T47D (cell line): Measurements from ENCODE around the gene FTSJ3.

DNA sequence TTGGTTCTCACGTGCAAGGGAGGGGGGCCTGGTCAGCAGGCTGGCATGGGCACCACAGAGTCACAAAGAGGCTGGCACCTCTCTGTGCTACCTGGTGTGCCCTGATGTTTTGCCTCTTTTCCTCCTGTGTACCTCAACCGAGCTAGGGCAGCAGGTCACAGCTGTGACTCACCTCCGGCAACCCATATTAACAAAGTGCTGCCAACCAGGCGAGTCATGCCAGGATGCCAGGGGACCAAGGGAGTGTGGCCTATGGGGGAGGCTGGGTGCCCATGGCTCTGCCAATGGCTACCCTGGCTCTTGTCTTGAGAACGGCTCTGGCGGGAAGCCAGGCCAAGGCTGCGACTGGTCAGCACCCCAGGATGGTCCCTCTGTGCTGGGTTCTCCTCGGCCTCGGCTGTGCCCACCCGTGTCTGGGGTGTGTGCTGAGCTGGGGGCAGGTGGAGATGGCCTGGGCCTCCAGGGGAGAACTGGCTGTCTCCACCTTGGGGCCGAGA is 75.7 kb downstream of the MRC2 start:
- RRBS: no CpG with 5 or more reads among the region's 11 CpGs

DNA sequence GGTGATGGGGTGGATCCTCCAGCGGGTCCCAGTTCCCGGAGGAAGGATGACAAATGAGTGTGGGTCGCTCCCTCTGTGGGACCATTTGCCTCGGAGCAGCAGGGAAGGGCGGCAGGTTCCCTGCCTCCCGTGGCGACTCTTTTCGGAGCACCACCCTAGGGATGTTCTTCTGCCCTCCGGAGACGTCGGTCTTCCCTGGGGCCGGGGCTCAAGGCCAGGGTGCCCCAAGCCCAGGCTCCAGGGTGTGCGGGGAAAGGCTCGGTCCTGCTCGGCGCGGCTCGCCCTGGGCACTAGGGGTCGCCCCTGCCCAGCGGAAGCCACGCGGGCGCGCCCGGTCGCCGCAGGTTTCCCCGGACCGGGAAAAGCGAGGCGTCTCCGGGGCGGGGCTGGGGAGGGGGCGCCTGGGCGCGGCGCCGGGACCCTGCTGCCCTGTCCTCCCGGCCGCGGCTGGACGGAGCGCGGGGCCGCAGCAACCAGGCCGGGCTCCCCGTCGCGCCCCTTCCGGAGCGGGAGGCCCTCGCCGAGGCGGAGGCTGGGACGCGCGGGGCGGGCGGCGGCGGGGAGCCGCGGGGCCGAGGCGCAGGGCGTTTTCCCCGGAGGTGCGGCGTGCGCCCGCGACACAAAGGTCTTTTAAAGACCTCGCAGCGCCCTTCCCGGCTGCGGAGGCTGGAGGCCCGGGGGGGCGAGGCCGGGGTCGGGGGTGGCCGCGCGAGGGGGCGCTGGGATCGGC is 76.3 kb downstream of the MRC2 start:
- RRBS: 2% methylated on average over 41 of the region's 85 CpGs

- RRBS: no CpG with 5 or more reads among the region's 16 CpGs
Observed at GRCh38 chr17:62724591-62725264, 83.4 kb downstream of the MARCHF10 start.

DNA sequence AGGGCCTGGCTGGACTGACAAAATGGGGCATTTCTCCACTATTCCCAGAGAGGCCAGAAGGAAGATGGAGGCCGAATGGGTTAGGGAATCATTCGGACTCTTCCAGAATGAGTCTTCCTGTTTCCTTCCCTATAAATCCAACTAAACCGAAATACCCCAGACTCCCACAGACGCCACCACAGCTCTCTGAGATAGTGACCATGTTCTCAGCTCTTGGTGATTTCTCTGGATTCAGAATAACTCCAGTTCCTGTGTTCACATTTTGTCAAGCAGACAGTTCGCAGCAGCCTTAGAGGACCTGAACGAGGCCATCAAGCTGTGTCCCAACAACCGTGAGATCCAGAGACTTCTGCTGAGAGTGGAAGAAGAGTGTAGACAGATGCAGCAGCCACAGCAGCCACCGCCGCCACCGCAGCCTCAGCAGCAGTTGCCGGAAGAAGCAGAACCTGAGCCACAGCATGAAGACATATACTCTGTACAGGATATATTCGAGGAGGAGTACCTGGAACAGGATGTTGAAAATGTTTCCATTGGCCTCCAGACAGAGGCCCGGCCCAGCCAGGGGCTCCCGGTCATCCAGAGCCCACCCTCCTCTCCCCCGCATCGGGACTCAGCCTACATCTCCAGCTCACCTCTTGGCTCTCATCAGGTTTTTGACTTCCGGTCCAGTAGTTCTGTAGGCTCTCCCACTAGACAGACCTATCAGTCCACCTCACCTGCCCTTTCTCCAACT is 26.2 kb downstream of the CYB561 start:
- RRBS: 78% methylated on average over 5 of the region's 17 CpGs

- RRBS: no CpG with 5 or more reads among the region's 24 CpGs
Observed at GRCh38 chr17:63440271-63441086, 5.6 kb downstream of the CYB561 start.

DNA sequence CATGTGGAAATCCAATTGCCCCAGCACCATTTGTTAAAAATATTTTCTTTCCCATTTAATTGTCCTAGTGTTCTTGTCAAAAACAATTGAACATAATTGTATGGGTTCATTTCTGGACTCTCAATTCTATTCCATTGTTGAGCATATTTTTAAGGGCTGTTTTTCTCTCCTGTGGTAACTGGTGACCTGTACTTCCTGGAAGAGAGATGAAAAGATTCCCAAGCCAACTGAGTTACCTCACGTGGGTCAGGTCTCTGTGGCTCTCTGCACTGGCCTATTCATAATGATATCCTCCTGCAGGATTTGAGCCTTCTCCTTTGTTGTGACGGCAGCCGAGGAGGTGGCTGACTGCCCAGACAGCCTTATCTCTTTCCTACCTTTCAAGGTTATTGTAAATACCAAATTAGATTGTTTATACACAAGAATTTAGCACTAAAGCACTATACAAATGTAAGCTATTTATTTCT is 2.7 kb upstream of the ACE start:
- RRBS: no CpG with 5 or more reads among the region's 3 CpGs

DNA sequence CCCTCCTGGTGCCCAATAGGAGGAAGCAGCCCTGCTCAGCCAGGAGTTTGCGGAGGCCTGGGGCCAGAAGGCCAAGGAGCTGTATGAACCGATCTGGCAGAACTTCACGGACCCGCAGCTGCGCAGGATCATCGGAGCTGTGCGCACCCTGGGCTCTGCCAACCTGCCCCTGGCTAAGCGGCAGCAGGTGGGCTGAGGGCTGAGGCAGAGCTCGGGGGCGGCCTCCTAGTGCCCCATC is 970 bp downstream of the ACE start:
- RRBS: no CpG with 5 or more reads among the region's 10 CpGs

- RRBS: no CpG with 5 or more reads among the region's 6 CpGs
Observed at GRCh38 chr17:63503174-63503633, 20.0 kb upstream of the KCNH6 start.

- RRBS: no CpG with 5 or more reads among the region's 3 CpGs
Observed at GRCh38 chr17:63520438-63520913, 2.7 kb upstream of the KCNH6 start.

GRCh38 chr17:63622979-63623673 is 909 bp downstream of the MAP3K3 start:
- RRBS: under 1% methylated on average over 26 of the region's 44 CpGs

GRCh38 chr17:63684751-63685528 is 15.0 kb downstream of the LIMD2 start:
- RRBS: no CpG with 5 or more reads among the region's 3 CpGs

DNA sequence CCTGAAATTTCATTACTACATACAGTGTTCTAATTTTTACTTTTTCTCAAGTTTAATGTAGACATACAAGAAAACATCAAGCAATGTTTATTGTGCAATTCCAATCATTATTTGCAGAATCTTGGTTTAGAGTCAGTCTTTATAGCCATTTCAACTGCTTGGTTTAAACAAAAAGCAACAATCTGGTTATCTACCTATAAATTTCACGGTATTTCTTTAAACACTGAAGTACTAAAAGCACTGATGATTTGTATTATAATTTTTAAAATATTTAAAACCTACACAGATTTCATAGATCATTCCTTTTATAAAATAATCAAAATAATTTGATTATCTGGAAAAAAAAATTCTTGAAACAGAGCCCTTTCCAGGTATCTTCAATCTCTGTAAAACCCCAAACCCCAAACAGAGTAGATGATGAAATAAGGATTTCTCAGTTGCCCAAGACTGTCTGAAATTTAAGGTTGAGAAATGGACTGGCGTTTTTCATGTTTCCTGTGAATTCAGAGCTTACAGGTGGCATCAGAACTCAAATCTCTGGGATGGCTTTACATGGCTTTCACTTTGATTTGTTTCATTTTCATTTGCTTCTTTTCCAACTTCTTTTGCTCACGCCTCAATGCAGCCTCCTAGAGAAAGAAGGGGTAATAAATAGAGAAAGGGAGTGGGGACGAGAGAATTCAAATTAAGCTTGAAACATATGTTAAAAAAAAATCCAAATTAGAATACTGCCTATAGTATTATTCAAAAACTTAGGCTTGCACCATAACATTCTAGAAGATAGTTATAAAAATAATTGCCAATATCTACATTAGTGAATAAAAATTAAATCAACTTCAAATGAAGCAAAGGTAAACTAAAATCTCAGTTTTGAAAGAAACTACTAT is 5.0 kb upstream of the STRADA start:
- RRBS: no CpG with 5 or more reads among the region's 4 CpGs

DNA sequence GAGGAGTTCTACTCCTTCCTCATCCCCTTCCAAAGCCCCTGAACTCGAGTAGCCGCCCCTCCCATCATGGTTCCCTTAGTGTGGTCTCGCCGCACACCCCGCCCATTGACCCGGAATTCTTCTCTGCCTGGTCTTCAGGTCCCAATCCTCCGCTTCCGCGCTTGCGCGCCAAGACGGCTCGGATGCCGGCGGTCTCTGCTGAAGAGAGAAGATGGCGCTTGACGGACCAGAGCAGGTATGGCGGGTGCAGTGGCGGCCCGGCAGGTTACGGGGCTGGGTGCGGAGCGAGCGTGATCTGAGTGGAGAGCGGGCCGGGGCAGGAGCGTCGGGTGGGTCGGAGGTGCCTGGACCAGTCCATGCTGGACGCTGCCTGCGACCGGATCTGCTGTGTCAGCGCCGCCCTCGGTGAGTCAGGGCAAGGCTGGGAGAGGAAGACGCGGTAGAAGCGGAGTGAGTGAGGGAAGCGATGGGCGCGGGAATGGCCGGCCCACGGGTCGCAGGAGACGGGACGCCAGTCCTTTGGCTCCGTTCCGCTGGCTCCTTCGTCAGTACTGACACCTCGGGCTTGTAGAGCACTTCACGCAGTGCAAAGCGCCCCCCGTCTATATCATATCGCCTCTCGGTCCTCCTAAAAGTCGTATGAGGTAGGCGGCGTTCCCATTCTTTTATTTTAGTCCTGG is at the start of gene FTSJ3:
Gene FTSJ3, minus strand, starts transcription at position 384 of the 680 bp plus-strand sequence.
- RRBS: 1% methylated on average over 32 of the region's 58 CpGs

GRCh38 chr17:63828273-63828878 is 913 bp upstream of the FTSJ3 start:
- RRBS: no CpG with 5 or more reads among the region's 6 CpGs

GRCh38 chr17:63833463-63834250 is 6.2 kb upstream of the FTSJ3 start:
- RRBS: no CpG with 5 or more reads among the region's 17 CpGs

DNA sequence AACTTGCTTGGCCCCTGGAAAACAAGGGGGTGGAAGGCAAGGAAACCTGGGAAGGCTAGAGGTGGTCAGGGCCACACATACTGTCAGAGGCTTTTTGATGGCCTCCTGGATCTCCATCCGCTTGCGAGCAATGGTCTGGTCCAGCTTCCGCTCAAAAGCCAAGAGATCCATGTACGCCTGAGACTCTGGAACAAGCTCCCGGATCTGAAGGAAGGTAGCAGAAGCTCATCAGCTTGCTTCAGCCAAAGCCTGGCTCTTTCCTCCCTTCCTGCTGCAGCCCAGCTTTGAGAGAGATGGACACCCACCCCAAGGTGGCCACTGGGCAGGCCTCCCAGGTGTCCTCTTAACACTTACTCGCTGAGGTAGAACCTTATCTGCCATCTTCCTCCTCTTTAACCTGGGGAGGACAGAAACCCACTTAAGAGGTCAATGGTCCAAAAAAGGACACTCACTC is 5.6 kb downstream of the SMARCD2 start:
- RRBS: no CpG with 5 or more reads among the region's 6 CpGs

DNA sequence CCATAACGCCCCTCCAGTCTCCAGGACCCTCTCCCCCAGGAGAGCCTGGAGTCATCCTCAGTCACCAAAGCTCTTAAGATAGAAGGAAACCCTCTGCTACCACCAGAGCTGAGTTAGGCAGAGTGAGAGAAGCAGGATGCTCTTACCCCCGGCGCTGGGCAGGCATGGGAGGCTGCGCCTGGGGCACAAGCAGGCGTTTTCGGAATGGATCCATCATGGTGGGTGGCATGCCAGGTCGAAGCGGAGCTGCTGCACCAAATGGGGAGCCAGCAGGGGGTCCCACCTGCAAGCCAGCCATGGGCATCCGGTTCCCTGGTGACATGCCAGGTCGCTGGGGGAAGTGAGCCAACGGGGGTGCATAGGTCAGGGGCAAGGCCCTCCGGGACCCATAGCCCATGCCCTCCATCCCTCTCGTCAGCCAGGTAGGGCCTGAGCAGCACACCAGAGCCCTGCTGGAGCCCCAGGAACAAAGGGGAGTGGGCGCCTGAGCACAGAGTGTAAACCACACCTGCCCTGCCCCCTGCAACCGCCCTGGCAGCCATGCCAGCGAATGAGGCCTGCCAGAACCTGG is 5.1 kb downstream of the SMARCD2 start:
- RRBS: 67% methylated on average over 4 of the region's 16 CpGs

DNA sequence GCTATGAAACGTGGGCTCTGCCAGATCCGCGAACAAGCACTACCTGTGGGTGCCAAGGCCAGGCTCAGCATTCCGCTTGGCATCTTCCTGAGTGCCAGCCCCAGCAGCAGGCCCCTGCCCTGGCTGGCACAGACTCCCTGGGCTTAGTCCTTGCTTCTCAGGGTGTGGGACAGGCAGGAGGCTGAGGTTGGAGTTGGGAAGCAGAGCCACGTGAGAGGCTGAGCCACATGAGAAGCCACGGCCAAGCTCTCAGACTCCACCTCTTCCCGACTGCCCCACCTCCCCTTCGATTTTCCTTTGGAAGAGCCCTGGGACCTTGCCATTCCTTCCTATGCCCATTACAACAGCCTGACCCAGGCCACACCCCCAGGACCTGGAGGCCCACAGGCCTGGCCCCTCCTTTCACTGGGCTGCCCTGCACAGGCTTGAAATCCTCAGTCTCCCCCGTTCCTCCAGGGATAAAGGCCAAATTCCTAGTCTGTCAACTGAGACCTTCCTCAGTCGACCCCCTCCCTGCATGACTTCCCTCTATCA is 1.7 kb downstream of the CD79B start:
- RRBS: no CpG with 5 or more reads among the region's 10 CpGs

GRCh38 chr17:63969081-63969654 is 3.5 kb downstream of the SCN4A start:
- RRBS: no CpG with 5 or more reads among the region's 11 CpGs

DNA sequence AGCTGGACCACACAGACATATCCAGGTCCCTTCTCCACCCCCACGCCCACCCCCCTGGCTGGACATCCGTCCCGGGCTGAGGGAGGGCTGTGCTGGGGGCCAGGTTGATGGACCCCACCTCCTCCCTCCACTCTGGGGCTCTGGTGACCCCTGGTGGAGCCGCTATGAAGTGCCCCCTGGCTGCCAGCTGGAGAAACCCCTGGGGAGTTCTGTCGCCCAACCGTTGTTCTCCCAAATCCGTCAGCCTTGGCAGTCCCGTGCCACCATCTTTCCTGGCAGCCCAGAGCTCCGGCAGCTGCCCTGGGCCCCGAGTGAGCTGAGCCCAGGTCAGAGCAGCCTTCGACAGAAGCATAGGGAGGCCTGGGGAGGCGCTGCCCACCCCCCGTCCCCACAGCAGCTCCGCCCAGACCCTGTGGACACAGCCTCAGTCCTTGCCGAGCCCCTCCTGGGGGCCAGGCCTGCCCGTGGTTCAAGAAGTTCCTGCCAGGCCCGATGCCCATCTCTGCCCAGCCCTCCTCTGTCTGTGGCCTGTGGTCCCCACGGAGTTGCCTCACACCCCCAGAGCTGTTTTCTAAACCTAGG is 7.6 kb upstream of the PRR29 start:
- RRBS: no CpG with 5 or more reads among the region's 18 CpGs